Vagina (tissue), 1 donor: ENCODE measurements around the genes SLC6A4, EVI2B and RAB11FIP4.

DNA sequence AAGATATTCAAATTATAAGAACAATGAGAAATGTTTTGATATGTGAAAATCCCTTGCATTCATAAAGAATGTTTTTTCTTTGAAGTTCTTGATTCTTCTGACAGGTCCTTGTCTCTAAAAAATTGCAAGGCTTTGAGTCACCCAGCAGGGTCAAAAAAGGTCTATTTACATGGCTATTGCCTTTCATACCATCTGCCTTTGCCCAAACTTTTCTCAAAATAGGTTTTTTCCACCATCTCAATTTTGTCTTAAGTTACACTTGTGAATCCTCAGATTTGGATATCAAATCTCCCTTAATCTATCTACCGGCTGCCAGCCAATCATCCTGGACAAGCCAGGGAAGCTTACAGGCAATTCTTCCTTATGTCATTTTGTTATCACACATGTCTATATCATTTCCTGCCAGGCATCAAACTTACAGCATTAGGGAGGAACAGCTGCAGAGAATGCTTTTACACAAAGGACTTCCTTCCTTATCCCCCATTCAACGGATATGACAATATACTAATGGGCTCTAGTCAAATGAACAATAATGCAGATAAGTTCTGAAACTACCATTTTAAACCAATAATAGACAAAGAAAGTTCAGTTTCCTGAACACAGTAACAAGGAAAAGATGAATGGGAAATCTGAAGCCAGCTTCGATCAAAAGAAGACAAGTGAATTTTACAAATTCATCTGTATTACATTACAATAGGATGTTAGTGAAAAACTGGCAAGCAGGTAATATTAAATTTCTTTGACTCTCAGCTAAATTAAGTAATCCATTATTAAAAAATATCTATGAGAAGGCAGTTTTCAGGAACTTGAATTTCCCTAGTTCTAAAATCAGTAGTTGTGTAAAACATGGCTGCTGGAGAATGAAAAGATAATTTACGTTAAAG lies 104.2 kb upstream of the CORO6 start:
- PRO-cap = no peak
- RAMPAGE, long total RNA = start-site peak on the minus strand centred at position 436 of the sequence, 94 bp wide, 18 reads

DNA sequence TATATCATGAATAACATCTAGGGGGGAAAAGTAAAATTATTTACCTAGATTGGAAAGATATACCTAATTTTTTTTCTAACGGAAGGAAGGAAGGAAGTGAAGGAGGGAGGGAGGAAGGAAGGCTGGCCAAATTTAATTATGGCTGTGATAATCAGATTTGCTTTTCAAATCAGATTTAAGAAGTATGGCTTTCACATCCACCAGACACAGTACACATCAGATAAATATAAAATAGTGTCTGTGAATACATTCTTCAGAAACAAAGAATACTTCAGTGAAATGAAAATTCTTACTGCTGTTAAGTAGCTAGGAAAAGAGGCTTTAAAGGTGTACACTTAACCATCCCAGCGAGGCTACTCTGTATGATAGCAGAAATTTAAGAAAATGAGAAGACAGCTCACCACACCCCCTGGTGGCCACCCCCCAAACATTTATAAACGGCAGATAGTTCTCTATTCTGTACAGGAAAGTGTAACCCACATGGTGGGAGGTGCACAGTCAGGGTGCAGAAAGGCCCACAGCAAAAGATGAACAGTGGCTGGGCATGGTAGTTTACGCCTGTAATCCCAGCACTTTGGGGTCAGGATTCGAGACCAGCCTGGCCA lies 150.9 kb downstream of the SSH2 start:
- PRO-cap = no peak
- RAMPAGE, long total RNA = no peak

DNA sequence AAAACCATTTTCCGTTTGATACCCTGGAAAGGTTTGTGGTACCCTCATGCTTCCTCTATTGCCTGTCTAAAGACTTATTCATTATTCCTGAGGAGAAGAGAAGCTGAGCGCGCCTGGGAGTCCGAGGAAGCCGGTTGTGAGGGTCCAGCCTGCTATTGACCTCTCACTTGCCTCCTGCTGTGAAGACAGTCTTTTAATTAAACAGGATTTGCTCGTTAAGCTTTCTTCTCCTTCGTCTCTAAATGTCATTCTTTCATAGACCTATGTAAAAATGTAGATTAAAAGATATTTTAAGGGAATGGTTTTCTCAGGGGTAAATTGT lies 678 bp upstream of the SSH2 start:
- PRO-cap = no peak
- RAMPAGE, long total RNA = no peak

- PRO-cap = no peak
- RAMPAGE, long total RNA = no peak
Observed at GRCh38 chr17:30116308-30116613, 355 bp upstream of the NSRP1 start.

DNA sequence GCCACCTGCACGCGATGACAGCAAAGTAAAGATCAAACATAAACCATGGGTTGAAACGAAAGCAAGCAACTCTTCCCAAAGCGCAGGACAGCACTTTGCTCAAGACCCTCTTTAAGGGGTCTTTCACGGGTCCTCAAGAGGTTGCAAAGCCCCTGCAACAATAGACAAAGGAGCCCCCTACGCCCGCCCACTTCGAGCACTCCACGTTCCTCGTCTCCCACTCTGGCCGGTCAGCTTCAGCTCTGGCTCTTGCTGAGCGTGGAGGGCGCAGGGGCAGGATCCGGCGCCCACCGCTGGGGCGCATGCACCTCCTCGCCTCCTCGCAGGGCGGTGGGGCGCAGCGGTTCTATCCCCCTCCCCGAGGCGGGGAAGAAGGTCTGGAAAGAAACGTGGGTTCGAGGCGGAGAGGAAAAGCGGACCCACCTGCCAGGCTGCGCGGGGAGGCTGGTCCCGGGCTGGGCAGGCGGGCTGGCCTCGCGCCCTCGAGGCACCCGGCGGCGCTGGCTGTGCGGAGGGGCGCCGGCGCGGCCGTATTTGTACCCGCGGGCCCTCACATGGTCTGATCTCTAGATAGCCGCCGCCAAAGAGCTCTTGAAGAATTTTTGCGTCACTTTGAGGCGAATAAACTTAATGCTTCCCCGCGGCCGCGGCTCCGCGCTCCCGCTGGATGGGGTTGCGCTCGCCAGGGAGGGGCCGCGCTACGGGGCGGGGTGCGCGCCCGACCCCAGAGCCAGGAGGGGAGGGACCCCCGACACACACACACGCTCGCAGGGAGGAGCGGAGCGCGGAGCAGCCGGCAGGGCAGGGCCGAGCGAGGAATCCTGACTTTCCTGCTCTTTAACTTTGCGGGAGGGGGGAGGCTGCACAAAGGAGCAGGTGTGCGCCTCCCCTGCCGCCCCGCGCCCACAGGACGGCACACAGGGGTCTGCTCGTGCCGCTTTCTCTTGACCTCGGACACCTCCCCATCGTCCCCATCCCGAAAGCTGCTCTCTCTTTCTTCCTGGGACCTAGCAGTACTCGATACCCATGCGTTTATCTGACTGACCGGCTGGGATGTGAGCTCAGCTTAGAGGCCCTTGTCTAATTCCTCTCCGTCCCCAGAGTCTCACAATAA lies at the start of gene SLC6A4:
SLC6A4 (minus strand) TSS at position 508 of the 1,114 bp plus-strand sequence.
- PRO-cap = no peak
- RAMPAGE, long total RNA = no peak

DNA sequence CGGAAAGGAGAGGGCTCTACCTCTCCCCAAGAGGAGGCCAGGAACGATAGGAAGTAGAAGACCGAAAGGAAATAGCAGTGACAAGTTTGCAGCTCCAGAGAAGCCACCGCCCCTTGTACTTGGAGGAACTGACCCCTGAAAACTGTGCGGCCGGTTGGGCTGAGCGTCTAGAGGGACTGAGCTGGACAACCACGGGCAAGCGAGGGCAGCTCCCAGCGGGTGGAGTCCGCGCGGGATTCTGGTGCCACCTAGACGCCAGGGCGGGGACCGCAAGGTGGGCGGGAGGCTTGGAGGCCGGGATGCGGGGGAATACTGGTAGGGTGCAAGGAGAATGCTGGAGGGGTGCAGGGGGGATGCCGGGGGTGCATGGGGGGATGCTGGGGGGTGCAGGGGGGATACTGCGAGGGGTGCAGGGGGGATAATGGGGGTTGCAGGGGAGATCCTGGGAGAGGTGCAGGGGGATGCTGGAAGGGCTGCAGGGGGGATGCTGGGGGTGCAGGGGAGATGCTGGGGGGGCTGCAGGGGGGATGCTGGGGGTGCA lies 1.4 kb upstream of the SLC6A4 start:
- PRO-cap = no peak
- RAMPAGE, long total RNA = no peak

DNA sequence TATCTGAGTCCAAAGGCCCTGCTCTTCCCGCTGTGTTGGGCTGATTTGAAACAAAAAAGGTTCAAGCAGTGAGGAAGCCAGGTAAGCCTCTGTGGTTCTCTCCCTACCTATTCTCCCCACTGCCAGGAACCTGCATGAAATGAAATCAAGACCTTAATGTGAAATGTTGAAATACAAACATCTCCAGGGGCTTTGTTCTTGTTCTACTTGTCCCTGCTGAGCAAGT lies 7.6 kb upstream of the SLC6A4 start:
- PRO-cap = no peak
- RAMPAGE, long total RNA = no peak

GRCh38 chr17:30248068-30249400 lies 13.0 kb upstream of the SLC6A4 start:
- PRO-cap = no peak
- RAMPAGE, long total RNA = start-site peak on the minus strand at chr17:30248433-30248546, 12 reads

GRCh38 chr17:30332052-30332505 lies 1.8 kb downstream of the TMIGD1 start:
- PRO-cap = no peak
- RAMPAGE, long total RNA = no peak

DNA sequence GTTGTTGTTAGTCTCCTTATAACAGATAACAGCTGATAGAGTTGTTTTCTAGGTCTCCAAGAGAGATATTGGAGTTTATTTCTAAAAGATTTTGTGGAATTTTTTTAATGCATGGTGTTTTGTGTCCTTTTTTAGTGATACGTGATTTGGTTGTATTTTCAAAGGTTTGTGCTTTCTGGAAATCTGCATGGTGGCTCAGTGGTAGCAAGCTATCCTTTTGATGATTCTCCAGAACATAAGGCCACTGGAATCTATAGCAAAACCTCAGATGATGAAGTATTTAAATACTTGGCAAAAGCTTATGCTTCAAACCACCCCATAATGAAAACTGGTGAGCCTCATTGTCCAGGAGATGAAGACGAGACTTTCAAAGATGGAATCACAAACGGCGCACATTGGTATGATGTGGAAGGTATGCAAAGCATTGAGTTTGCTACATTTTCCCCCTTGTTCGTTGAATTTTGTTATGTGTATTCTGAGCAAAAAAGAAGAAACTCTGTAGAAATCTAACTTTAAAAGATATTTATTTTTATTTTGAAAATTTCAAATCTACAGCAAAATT lies 6.2 kb downstream of the CPD start:
- PRO-cap = no peak
- RAMPAGE, long total RNA = start-site peak on the plus strand centred at position 273 of the sequence, 208 bp wide, 50 reads

GRCh38 chr17:30397244-30397592 lies 18.5 kb downstream of the CPD start:
- PRO-cap = no peak
- RAMPAGE, long total RNA = no peak

GRCh38 chr17:30550867-30551332 lies 73.7 kb downstream of the GOSR1 start:
- PRO-cap = no peak
- RAMPAGE, long total RNA = no peak

DNA sequence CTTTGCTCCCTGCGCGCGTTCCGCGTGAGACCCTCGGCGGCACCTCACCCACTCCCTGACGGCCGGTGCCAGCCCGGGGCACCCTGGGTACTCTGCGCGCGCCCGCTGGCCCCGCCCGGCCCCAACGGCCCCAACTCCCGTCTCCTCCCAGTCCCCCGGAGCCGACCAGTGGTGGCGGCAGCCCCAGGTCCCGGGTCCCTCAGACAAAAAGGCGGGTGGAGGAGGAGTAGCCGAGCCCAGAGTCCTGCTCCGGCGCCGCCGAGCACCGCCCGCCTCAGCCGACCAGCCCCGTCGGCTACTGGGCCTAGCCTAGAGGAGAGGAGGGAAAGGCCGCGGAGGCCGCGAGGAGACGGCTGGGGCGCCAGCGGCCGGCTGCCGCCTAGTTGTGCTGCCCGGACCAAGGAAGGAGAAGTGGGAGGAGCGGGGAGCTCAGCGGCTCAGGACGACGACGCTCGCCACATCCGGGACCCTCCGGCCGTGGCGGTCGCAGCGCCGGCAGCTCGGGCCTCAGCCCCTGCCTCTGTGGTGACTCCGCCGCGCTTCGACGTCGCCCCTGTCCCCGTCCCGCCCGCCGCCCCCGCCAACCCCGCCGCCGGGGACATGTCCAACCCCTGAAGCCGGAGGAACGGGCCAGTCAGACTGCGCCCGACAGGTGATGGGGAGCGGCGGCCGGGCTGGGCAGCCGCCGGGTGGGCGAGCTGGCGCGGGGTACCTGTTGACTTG lies 123.2 kb downstream of the GOSR1 start:
- PRO-cap = bidirectional peak, plus-strand start at position 150 of the sequence, minus-strand start at position 85 of the sequence; bidirectional peak, plus-strand start at position 458 of the sequence, minus-strand start at position 402 of the sequence
- RAMPAGE, long total RNA = start-site peak on the plus strand centred at position 156 of the sequence, 32 bp wide, 18 reads

- PRO-cap = no peak
- RAMPAGE, long total RNA = start-site peak on the plus strand at chr17:30770082-30770156, 20 reads
Observed at GRCh38 chr17:30769774-30770328, 54.6 kb downstream of the CRLF3 start.

DNA sequence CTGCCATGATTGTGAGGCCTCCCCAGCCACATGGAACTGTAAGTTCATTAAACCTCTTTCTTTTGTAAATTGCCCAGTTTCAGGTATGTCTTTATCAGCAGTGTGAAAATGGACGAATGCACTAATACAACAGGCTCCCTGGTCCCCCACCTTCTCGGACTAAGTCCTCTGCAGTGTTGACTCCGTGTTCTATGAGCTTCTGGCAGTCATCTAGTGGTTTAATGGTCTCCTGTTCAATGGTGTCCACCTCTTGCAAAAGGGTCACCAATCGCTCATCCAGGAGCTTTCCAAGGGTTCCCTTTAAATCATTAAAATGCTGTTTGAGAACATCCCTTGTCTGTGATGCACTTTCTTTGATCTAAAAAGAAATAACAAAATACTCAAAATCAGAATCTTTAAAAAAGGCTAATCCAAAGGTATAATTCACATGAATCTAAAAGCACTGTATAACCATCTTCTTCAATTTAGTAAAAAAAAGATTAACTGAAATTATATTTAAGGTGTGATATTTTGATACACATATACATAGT lies 20.7 kb downstream of the CRLF3 start:
- PRO-cap = no peak
- RAMPAGE, long total RNA = no peak

DNA sequence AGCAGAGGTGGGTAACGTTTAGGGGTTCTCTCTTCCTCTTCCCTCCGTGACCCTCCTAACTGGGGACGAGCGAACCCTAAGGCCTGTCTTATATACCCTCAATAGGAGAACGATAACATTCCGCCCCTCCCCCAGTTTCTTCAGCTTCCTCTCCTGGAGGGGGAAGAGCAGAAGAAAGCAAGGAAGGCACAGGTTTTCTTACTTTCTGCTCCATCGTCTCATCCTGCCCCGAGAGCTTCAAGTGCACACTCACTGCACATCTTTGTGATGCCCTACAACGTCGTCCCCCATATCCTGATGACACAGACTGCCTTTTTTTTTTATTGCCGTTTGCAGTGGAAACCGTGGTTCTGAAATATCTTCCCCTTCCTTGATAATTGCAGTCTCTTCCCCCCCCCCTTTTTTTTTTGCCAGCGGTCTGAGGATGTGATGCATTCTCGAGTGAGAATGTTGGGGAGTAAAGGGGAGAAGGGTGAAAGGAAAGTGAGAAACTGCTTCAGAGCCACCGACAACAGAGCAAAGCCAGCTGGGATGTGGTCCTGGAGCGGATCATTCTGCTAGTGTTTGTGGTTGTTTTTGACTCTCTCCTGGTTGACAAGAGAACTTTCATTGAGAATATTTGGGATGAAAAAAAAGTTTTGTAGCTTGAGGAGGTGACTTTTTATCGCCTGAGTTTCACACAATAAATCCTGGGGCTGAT lies 1.1 kb downstream of the NF1 start:
- PRO-cap = no peak
- RAMPAGE, long total RNA = no peak

- PRO-cap = no peak
- RAMPAGE, long total RNA = start-site peak on the minus strand at chr17:31314005-31314095, 29 reads
Observed at GRCh38 chr17:31313880-31314566, at the start of gene EVI2B. Gene EVI2B (minus strand): TSS chr17:31314054.

GRCh38 chr17:31352151-31352489 lies 30.7 kb upstream of the EVI2A start:
- PRO-cap = no peak
- RAMPAGE, long total RNA = no peak

- PRO-cap = bidirectional peak, plus-strand start at chr17:31391675, minus-strand start at chr17:31391549
- RAMPAGE, long total RNA = no peak
Observed at GRCh38 chr17:31391379-31392077, at the start of gene RAB11FIP4. Gene RAB11FIP4 (plus strand): TSS chr17:31391675.

DNA sequence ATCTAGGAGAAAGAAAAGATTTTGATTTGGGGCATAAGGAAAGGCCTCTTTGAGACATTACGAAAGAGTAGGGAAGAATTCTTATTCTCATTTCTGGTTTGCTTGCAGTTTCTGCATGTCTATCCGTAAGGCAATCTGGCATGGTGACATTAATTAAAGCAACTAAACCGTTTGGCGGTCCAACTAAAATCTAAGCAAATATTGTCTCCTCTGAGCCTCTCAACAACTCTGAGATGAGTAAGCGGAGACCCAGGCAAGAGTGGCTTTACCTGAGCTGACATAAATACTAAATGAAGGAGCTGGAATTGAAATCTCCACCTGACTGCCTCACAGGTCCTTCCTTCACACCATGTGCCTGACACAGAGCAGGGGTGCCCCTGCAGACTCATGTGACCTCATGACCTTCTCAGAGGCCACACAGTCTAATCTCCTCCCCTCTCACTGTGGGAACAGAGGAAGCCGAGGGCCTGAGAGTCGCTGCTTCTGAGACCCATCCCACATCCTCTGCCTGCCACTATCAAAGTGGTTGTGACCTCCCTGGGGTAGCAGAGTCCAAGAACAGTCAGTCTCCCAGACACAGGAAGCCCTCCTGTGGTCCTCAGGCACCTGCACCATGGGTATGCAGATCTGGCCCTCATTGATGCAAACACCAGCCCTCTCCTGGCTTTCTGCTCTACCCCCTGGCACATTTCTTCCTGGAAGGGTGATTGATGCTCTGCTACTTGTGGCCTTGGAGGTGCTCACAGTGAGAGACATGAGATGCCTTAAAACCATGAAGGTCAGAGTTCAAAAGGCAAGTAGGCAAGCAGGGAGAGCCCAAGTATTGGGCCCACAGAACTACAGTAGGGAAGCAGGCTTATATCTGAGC lies 78.4 kb downstream of the RAB11FIP4 start:
- PRO-cap = no peak
- RAMPAGE, long total RNA = no peak